Suprapubic skin (tissue), 4 donors: ENCODE data around the genes FXYD4 and RBP3.

DNA sequence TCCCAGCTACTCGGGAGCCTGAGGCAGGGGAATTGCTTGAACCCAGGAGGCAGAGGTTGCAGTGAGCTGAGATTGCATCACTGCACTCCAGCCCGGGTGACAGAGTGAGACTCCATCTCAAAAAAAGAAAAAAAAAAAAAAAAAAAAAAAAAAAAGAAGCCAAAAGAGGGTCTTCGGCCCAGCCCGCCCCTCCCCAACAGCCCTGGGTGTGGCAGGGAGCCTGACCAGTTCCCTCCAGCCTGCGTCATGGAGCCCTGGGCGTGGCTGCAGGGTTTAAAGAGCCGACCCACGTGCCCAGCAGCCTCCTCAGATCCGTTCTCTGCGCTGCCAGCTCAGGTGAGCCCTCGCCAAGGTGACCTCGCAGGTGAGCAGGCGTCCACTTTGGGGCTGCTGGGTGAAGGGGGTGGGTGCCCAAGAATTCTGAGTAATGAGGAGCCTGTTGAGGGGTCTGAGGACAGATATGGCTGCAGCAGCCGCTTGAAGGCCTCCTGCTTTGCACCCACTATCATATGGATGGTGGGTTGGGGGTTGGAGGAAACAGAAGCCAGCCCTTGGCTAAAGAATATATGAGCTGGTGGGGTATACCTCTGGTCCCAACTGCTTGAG lies at the start of gene FXYD4:
Gene FXYD4, plus strand, starts transcription at position 303 of the 606 bp plus-strand sequence.
- PRO-cap, result no peak
- RAMPAGE, long total RNA, 4 experiments, result no peak in any of the 4 experiments

DNA sequence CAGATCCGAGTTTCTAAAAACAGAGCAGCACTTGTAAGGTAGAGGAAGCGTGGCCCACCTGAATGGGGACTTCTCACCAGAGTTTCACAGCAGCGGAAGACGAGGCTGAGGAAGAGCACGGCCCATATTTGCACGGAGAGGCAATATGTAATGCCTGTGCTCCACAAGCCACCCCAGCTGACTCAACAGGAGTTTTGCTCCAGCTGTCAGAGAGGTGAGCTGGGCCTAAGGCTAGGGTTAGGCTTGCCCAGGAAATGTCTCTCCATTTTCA lies 19.3 kb downstream of the ZNF487 start:
- PRO-cap, result unidirectional peak, minus-strand start at position 184 of the sequence
- RAMPAGE, long total RNA, 4 experiments, result no peak in any of the 4 experiments

DNA sequence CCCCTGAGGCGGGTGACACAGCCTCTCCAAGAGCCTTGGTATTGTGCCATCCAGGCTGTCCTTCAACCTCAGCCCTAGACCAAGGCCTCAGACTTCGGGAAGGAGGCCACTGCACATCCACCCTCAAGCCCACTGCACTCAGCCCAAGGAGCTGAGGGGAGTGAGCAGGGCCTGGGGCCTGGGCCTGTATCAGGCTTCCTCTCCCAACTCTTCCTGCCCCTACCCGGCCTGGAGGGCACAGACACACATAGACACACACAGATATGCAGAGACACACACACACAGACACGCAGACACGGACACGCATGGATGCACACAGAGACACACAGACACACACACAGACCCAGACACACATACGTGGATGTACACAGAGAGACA lies 19.7 kb upstream of the ZNF32 start:
- PRO-cap, result no peak
- RAMPAGE, long total RNA, 4 experiments, result no peak in any of the 4 experiments

GRCh38 chr10:43759617-43760113 lies 111.0 kb upstream of the ZNF32 start:
- PRO-cap, result no peak
- RAMPAGE, long total RNA, 4 experiments, result no peak in any of the 4 experiments

DNA sequence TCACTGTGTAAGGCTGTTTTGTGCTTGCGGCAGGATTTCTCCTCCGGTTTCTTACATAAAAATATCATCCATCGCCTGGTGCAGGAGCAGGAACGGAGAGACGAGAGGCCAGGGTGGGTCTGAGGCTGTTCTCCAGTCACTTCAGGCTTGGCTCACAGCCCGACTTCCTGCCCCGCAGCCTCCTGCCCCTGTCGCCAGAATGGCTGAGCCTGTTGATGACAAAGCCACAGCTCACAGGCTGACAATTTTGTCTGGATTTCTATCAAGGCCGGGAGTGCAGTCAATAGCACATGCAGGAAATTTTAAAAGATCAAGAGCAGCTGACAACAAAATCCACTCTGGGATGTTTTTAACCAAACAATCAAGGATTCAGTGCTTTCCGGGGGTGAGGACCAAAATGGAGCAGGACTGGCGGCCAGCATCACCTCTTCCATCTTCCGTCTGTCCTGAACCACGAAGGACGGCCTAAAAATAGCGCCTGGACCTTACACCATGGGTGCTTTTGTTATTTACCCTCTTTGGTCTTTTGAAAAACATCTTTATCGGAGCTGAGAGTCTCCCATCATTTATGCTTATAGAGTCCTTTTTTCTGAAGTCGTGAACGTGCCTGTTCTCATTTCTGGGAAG lies 229.8 kb upstream of the ZNF32 start:
- PRO-cap, result no peak
- RAMPAGE, long total RNA, 4 experiments, result no peak in any of the 4 experiments

DNA sequence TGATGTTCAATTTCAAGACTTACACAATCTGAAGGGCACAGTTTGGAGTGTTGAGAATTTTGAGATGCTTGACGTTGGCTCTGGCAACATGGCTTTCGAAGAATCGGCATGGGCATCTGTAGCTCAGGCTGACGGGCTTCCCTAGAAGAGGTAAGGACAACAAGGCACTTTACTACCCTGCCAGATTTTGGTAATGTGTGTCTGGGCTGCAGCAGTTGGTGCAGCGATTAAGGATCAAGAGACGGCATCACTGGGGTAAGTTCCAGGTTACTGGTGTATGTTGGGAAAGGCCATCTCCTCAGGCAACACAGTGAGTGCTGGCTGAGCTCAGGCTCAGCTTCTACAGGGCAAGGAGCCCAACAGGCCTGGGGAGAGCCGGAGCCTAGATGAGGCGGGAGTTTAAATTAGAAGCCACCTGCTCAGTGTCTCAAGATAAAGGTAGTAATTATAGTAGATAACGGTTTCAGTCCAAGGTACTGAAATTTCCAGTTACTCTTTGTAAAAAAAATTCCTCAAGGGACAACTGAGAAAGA lies 4.1 kb downstream of the CXCL12 start:
- PRO-cap, result no peak
- RAMPAGE, long total RNA, 4 experiments, result no peak in any of the 4 experiments

DNA sequence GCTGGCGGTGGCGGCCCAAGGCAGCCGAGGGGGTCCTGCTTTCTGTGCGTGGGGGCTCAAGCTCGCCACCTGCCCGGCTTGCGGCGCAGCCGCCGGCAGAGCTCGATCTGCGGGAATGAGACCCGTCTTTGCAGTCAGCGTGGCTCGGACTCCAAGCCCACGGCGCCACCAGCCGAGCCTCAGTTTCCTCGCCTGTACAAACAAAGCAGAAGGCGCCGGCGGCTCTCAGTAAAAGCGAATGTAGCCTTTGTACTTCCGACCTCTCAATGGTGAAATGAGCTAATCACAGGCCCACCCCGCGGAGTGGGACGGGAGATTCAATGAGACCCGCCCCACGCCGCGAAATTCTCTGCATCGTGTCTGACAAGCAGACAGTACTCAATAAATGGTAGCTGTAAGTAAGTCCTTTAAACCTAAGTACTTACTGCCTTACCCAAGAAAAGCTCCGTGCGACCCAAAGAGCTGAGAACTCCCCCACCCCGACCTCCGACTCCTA lies 694 bp upstream of the CXCL12 start:
- PRO-cap, result no peak
- RAMPAGE, long total RNA, 4 experiments, result no peak in any of the 4 experiments

GRCh38 chr10:44963038-44963828 lies 3.6 kb downstream of the RASSF4 start:
- PRO-cap, result no peak
- RAMPAGE, long total RNA, 4 experiments, result no peak in any of the 4 experiments

- PRO-cap, result no peak
- RAMPAGE, long total RNA, 4 experiments, result no peak in any of the 4 experiments
Measured at GRCh38 chr10:44968123-44968480, 8.5 kb downstream of the RASSF4 start.

DNA sequence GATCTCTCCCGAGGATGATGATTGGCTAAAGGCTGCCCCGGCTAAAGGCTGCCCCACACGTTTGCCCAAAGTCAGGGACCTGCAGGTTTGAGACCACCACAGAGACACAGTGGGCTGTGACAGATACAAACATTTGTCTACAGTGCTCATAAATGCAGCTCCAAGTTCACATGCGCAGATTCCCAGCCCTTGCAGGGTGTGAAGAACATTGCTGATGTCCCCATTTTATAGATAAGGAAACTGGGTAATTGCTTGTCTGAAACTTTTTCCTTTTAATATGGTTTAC lies 2.7 kb downstream of the DEPP1 start:
- PRO-cap, result no peak
- RAMPAGE, long total RNA, 4 experiments, result no peak in any of the 4 experiments

DNA sequence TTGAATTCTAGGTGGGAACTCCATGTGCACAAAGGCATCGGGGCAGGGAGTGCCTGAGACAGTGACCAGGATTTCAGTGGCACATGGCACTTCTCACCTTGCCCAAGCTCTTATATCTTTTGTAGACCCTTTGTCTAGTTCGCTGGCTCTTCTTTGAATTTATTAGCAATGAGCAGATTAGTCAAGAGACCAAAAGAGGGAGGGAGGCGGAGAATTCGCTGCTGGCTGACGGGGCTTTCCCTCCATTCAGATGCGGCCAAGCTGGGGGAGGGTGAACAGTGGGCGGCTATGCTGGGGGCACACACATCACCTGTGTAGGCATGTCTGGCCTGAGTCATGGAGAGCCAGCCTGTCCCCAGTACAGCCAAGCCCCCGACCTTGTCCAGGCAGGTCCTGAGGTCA lies 1.6 kb upstream of the DEPP1 start:
- PRO-cap, result no peak
- RAMPAGE, long total RNA, 4 experiments, result no peak in any of the 4 experiments

GRCh38 chr10:44989831-44990680 lies 10.7 kb upstream of the ZNF22 start:
- PRO-cap, result no peak
- RAMPAGE, long total RNA, 4 experiments, result no peak in any of the 4 experiments

DNA sequence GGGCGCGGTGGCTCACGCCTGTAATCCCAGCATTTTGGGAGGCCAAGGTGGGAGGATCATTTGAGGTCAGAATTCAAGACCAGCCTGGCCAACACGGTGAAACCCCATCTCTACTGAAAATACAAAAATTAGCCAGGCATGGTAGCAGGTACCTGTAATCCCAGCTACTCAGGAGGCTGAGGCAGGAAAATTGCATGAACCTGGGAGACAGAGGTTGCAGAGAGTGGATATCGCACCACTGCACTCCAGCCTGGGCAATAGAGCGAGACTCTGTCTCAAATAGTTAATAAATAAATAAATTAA lies 72.5 kb downstream of the ALOX5 start:
- PRO-cap, result no peak
- RAMPAGE, long total RNA, 4 experiments, result no peak in any of the 4 experiments

- PRO-cap, result no peak
- RAMPAGE, long total RNA, 4 experiments, result no peak in any of the 4 experiments
Measured at GRCh38 chr10:46033518-46034259, 3.3 kb upstream of the NCOA4 start.

- PRO-cap, result no peak
- RAMPAGE, long total RNA, 4 experiments, result no peak in any of the 4 experiments
Measured at GRCh38 chr10:46539749-46540063, 16.8 kb downstream of the GPRIN2 start.

GRCh38 chr10:47183311-47184114 lies 116.5 kb upstream of the GDF10 start:
- PRO-cap, result no peak
- RAMPAGE, long total RNA, 4 experiments, result no peak in any of the 4 experiments

GRCh38 chr10:47261197-47261732 lies 38.7 kb upstream of the GDF10 start:
- PRO-cap, result no peak
- RAMPAGE, long total RNA, 4 experiments, result no peak in any of the 4 experiments

DNA sequence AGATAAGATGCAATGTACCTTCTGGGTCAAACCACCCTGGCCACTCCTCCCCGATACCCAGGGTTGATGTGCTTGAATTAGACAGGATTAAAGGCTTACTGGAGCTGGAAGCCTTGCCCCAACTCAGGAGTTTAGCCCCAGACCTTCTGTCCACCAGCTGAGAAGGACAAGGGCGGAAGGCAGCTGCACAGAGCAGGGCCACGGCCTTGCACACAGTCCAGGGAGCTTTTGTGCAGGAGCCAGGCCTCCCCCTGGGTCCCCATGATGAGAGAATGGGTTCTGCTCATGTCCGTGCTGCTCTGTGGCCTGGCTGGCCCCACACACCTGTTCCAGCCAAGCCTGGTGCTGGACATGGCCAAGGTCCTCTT lies at the start of gene RBP3:
Gene RBP3, plus strand, starts transcription at position 140 of the 368 bp plus-strand sequence.
- PRO-cap, result no peak
- RAMPAGE, long total RNA, 4 experiments, result no peak in any of the 4 experiments

- PRO-cap, result no peak
- RAMPAGE, long total RNA, 4 experiments, result no peak in any of the 4 experiments
Measured at GRCh38 chr10:47402554-47403325, 18.6 kb upstream of the ZNF488 start.

GRCh38 chr10:48431913-48432344 lies 125.5 kb downstream of the MAPK8 start:
- PRO-cap, result no peak
- RAMPAGE, long total RNA, 4 experiments, result no peak in any of the 4 experiments